ENCODE results near the gene SUSD4.

- PRO-cap: bidirectional peak, plus-strand start at chr1:222644329, minus-strand start at chr1:222644158
Observed at GRCh38 chr1:222643548-222644504, 25.9 kb downstream of the MIA3 start.

GRCh38 chr1:223116586-223117131 lies 26.4 kb downstream of the TLR5 start:
- PRO-cap: no peak

- PRO-cap: no peak
Observed at GRCh38 chr1:223129086-223129806, 13.8 kb downstream of the TLR5 start.

- PRO-cap: no peak
Observed at GRCh38 chr1:223177736-223178357, 34.8 kb upstream of the TLR5 start.

- PRO-cap: no peak
Observed at GRCh38 chr1:223179986-223180224, 36.9 kb upstream of the TLR5 start.

GRCh38 chr1:223363875-223364850 lies at the start of gene SUSD4:
Gene SUSD4 (minus strand): TSS chr1:223364176.
- PRO-cap: no peak

GRCh38 chr1:223664664-223665004 lies 867 bp downstream of the CAPN8 start:
- PRO-cap: no peak

- PRO-cap: no peak
Observed at GRCh38 chr1:223713909-223714247, 1.5 kb downstream of the CAPN2 start.

DNA sequence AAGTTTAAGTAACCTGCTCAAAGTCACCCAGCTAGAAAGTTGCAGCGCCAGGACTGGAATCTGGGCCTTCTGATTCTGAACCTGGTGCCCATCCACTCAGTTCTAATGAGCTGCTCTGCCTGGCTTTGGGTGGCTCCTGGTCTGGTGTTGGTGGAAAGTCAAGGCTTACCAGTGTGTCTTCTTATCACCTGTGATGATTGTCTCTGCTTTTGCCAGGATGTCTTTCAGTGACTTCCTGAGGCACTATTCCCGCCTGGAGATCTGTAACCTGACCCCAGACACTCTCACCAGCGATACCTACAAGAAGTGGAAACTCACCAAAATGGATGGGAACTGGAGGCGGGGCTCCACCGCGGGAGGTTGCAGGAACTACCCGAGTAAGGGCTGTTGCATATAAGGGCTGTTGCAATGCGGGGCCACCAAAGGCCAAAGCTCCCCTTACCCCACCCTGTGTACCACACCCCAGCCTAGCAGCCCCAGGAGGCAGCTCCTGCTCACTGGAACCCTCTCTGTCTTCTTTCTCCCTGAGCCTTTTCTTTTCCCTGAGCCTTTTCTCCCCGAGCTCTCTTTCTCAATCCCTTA lies 40.3 kb downstream of the CAPN2 start:
- PRO-cap: no peak

DNA sequence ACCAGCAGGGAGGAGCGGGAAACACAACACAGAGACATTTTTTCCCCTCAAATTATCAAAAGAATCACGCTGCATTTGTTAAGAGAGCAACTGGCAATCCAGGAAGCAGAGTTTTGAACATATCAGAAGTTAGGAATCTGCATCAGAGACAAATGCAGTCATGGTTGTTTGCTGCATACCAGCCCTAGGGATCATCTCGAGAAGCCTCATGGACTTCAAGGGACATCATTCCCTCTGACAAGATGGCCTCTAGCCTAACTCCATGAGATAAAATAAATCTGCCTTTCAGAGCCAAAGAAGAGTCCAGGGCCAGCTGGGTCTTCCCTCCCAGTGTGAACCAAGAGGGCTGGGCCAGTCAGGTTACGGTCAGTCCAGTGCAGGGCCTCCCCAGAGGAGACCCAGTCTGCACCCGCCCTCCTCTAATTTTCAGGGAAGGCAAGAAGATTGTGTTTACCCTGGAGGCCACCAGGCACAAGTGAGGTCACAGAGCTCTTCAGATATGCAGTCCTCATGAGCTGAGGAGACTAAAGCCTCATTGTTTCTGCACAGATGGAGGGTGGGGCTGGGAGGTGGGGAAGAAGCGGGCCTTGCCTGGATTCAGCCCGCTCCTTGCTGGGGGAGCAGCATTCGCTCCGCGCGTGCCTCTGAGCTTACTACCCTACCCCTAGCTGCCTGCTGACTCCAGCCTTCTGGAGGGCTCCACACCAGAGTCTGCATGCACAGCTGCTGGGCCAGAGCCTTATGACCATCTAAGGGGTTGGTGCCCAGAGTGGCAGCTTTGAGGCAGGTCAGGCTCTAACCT lies 52.8 kb downstream of the CAPN2 start:
- PRO-cap: no peak

GRCh38 chr1:223813737-223814551 lies 31.8 kb downstream of the TP53BP2 start:
- PRO-cap: no peak

DNA sequence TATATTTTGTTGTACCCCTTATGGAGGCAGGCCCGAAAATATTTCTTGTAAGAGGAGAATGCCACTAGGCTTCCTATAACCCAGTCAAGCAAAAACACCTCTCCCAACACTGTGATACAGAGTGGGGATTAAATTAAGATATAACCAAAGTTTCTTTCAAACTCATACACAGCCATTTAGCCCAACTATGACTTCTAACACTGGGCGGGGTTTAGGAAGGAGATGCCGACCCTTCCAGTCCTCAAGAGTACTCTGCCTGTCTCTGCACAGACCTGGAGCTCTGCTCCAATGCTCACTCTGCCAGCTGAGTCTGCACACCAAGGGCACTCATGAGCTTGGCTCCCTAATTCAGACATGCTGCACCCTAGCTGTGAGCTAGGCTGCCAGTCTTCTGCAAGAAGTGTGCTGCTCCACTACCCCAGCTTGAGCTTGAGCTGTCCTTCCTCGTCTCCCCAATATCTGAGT lies 13.3 kb downstream of the TP53BP2 start:
- PRO-cap: no peak

DNA sequence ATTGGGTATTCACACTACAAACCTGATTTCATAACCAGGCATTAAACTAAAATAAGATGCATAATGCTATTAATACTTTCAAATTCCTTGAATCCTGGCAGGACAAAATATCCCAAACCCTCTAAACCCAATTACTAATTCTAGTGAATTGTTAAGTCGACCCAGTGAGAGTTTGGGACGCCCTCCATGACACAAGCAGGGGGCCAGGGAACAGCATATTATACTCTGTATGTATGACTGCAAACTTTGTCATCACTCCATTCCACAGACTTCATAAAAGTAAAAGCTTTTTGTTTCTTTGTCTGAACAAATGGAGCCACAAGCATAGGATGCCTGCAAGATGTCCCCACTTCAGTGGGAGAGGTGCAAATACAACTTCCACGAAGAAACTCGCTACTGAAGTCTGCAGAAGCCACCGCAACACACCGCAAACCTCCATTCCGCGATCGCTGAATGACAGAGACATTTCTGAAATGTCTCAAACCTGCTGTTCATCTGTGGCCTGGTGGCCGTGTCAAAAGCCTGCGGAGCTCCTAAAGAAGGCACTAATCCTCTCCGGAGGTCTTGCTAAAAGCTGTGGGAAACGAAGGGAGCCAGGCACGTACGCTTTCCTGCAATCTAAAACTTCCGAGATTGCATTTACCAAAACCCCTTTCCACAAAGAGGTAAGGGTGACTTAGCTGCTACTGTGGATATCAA lies 1.1 kb downstream of the TP53BP2 start:
- PRO-cap: no peak

GRCh38 chr1:223887777-223888684 lies 42.3 kb upstream of the TP53BP2 start:
- PRO-cap: no peak

DNA sequence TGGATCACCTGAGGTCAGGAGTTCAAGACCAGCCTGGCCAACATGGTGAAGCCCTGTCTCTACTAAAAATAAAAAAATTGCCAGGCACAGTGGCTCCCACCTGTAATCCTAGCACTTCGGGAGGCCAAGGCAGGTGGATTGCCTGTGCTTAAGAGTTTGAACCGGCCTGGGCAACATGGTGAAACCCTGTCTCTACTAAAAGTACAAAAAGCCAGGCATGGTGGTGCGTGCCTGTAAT lies 28.6 kb downstream of the FBXO28 start:
- PRO-cap: no peak

- PRO-cap: no peak
Observed at GRCh38 chr1:224195098-224195630, 12.1 kb downstream of the DEGS1 start.

GRCh38 chr1:224411654-224412315 lies 22.8 kb downstream of the WDR26 start:
- PRO-cap: no peak

GRCh38 chr1:224431377-224431854 lies 3.2 kb downstream of the WDR26 start:
- PRO-cap: no peak

- PRO-cap: no peak
Observed at GRCh38 chr1:225444850-225445332, 17.1 kb upstream of the LBR start.

DNA sequence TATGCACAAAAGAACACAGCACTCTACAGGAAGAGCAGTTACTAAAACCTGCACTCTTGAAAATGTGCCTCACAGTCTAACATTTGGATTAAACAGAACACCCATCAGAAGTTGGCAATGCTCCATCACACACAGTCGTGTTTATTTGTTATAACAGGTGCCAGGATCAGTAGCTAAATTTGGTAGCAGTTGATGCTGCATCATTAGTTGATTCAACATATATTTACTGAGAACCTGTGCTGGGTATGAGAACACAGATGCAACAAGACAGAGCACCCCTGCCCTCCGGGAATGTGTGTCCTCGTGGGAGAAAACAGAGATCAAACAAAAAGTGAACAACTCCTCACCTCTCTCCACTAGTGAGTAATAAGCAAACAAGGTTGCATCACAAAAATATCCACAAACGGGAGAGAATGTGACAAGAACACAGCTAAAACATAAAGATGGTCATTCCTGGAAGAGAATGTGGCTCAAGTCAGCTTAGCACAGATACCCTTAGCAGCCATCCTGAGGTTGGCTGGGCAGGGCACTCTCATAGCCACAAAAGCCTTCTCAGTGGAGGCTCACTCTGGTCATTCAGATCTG lies 26.3 kb upstream of the LBR start:
- PRO-cap: no peak

Measured in peritoneum (tissue), 1 donor.